Measurements from ENCODE around the gene GASK1B.

- RRBS, result no CpG with 5 or more reads among the region's 6 CpGs
These were observed 31.8 kb downstream of the TMEM131L start for GRCh38 chr4:153497880-153498396.

DNA sequence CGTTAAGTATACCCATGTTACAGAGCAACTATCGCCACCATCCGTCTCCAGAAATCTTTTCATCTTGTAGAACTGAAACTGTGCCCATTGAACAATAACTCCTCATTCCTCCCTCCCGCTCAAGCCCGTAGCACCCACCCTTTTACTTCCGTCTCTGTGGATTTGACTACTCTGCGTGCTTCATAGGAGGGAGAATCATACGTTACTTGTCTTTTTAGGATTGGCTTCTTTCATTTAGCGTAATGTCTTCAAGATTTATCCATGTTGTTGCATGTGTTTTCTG lies 55.4 kb downstream of the TMEM131L start:
- RRBS, result no CpG with 5 or more reads among the region's 9 CpGs

GRCh38 chr4:153570134-153570605 lies 104.0 kb downstream of the TMEM131L start:
- RRBS, result no CpG with 5 or more reads among the region's 9 CpGs

DNA sequence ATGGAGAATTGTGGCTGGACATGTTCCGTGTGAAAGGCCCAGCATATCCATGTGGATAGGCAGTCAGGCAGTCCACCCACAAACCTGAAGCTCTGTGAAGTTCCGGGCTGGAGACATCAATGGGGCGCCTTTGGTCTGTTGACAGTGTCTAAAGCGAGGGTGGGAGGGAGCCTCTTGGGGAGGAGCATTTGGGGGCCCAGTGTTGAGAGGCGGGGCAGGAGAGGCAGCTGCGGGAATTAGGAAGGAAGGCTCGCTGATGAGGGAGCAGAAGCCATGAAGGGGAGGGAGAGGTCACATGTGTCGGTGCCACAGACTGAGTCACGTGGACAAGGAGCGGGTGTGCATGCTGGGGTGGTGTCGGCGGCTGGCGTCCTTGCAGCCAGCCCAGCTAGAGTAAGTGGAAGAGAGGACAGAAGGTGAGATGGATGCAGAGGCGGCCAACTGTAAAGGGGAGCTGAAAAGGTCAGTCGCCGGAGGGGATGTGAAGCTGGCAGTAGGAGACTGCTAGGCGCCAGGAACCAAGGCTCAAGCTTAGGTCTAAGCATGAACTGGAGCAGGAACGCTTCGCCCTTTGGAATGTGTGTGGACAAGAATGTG lies 44.1 kb upstream of the TLR2 start:
- RRBS, result no CpG with 5 or more reads among the region's 19 CpGs

DNA sequence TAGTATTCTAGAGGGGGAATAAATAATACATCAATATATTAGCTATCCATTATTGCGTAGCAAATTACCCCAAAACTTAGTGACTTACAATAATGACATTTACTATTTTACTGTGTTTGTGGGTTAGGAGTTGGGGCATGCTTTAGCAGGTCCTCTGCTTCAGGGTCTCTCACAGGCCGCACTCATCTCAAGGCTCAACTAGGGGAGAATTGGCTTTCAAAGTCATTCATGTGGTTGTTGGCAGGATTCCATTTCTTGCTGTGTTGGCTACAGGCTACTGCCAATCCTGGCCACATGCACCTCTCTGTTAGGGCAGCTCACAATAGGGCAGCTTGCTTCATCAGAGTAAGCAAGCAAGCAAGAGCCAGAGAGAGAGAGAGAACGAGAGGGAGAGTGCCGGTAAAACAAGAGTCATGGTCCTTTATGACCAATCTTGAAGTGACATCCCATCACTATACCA lies 33.1 kb upstream of the TLR2 start:
- RRBS, result no CpG with 5 or more reads among the region's 4 CpGs

DNA sequence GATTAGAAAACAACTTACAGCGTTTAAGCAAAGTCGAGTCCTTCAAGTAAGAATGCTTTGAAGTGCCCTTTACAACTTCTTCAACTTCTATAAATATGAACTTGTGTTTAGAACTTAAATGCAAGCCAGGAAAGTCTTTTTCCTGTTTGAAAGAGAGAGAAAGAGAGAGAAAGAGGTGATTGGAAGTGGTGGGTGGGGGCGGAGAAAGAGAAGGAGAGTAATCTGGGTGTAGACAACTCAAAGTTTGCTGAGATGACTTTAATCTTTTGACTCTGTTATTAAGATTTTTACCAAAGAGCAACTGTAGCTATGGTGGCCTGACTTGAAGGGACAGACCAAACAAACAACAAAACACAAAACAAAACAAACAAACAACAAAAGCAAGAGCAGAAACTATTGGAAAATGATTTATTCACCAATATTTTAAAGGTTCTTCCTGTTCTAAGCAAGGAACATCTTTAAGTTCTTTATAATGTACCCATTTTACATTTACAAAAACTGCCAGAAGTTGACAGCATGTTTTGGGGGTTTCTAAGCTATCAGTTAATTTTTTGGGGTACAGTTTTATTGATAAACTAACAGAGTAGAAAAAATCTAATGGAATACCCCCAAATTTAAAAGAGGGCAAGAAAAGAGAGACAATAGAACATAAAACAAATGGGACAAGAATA lies 1.2 kb downstream of the TLR2 start:
- RRBS, result no CpG with 5 or more reads among the region's 3 CpGs

DNA sequence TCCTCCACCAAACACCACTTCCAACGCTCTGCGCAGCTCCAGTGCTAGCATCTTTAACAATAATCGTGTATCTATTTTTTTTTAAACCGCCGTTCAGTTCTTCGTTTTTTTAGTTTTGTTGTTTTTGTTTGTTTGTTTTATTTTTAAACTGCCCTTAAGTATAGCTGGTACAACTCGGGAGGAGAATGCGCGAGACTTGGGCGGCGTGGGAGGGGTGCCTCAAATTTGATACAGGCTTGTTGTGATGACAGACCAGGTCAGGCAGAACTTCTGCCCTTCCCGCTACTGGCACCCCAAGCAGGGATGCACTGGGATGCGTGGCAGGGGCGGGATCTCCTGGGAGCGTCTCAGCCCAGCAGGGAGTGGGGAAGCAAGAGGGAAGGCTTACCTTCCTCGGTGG lies 937 bp downstream of the SFRP2 start:
- RRBS, result no CpG with 5 or more reads among the region's 16 CpGs

DNA sequence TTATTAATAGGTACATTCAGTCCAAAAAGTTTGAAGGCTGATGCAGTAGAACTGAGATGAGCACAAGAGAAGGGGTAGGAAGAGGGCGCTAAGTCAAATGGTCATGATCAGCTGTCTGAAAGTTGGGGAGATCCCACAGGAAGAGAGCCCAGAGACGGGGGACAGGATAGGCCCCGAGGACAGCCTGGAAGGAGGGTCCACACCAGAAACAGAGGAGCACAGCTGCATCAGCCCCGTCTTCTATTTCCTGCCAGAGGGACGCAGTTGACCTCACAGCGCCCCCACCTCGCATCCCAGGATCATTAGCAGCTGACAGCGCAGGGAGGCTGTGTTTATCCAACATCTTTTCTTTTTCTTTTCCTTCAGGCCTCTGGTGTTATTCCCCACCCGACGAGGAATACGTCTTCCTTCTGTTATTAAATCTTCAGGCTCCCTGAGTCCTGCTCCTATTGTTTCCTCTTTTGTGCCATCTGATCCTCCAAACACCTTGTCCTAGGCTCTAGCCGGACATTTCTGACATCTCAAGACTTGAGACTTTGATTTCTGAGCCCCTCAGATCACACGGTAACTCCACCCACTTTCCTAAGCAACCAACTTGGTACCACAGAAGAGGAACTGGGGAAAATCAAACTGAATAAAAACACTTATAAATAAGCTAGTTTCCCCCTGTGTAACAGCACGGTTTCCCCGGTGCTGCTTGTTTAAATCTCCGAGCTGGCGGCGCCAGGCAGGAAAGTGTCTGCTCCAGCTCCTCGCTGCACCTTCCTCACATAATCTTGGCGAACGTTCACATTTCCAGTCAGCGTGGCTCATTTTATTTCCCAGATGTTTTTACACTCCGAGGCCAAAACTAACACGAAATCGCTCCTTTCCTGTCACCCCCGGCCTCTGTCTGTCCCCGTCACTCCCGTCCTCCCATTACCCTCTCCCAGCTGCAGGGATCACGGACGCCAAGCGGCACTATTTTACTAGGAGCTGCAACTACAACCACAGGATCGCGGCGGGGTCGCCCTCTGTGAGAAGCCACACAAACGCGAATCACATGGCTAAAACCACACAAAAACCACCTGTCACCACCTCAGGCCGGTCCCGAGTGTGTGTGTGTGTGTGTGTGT lies 75.2 kb downstream of the DCHS2 start:
- RRBS, result no CpG with 5 or more reads among the region's 39 CpGs

- RRBS, result no CpG with 5 or more reads among the region's 4 CpGs
These were observed 1.9 kb upstream of the FGB start for GRCh38 chr4:154560958-154561240.

GRCh38 chr4:154585264-154586164 lies 5.0 kb downstream of the FGA start:
- RRBS, result no CpG with 5 or more reads among the region's 14 CpGs

DNA sequence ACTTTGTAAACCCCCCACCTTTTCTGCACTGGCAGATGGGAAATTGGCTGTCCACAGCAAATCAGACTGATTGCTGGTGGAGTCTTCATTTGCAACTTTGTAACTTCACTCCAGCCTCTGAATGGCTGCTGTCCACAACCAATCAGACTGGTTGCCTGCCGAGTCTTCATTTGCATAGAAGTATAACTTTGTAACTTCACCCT lies 46.1 kb upstream of the FGG start:
- RRBS, result no CpG with 5 or more reads among the region's 1 CpG

- RRBS, result no CpG with 5 or more reads among the region's 4 CpGs
These were observed 144.6 kb upstream of the GUCY1A1 start for GRCh38 chr4:155522060-155522530.

DNA sequence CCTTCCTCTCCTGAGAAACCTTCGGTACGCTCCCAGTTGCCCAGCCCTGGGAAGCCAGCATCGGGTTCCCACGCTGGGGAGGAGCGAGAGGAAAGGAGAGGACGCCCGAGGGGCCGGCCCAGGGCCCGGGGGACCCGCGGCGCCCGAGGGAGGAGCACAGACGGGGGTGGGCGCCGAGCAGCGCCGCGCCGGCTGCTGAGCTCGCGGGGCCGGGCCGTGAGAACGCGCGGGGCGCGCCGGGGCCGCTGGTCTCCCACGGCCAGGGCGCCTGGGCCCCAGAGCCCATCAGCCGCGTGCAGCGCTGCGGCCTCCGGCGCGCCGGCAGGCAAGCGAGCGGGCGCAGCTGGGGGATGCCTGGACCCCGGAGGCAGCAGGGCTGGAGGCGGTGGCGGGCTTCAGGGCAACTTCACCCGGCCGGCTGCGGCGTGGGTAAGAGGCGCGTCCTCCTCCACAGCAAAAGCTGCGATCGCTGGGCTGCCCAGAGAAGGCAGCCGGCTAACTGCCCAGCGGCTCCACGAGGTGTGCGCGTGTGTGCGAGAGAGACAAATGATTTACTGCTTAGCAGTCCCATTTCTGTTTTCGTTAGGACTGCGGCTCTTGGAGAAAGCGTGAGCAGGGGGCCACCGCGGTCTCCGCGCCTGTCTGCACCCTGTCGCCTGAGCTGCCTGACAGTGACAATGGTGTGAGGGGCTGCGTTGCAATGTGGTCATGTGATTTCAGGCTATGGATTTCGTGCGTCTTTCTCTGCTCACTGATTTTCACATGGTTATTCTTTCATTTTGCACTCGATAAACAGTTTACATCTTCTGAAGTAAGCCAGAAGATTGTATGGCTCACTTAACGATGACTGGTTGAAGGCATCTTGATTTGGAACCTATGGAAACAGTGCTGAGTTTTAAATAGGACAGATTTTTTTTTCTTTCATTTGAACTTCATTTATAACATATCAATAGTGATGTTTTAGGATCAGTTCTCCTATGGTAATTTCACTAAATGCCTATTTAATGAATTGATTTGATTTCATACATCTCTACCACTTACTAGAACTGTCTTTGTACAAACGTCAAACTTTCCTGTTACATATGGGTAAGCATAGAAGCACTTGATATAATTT lies 1.2 kb downstream of the GUCY1A1 start:
- RRBS, result 3% methylated on average over 36 of the region's 75 CpGs

DNA sequence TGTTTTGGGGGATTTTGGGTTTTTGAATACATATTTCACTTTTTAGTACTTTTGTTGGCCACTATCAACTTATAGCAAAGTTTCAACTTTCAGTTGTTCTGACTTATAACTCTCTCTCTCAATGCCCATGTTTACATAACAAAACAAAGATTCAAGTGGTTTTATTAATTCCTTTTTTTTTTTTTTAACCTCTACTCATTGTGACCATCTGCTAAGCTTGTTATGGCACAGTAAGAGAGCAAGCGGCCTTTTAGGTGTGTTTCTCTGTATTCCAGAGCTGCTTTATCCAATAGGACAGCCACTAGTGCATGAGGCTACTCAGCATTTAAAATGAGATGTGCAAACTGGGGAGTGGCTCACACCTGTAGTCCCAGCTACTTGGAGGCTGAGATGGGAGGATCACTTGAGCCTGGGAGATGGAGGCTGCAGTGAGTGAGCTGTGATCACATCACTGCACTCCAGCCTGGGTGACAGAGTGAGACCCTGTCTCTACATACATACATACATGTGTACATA lies 20.0 kb downstream of the GUCY1B1 start:
- RRBS, result no CpG with 5 or more reads among the region's 1 CpG

DNA sequence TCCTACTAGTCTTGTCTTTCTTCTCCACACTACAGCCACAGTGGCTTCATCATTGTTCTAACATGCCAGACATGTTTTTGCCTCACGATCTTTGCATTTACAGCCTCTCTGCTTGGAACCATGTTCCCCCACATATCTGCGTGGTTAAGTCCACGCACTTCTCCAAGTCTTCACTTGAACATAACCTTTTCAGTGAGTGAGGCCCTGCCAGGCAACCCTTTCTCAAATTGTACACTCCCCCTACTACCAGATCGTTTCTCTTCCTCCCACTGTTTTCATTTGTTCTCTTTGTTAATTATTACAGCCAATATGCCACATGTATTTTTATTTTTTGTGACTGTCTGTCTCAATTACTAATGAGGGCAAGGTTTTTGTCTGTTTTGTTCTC lies 18.3 kb downstream of the CTSO start:
- RRBS, result no CpG with 5 or more reads among the region's 4 CpGs

DNA sequence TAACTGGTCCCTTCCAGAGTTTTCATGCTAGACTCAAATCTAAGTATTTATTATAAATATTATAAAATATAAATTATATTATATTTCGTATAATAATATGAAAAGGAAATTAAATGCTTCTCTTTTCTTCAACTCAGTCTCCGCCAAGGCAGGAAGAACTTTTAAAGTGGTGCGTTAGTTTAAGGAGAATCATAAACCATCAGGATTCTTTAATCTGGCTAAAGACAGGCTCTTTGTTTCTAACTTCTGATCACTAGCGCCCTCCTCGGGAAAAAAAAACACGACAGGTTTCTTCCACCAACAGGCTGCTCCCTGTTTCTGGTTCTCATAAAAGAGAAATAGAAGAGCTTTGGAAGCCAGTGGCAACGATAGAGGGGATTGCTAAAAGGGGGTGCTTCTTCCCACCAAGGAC lies 654 bp downstream of the CTSO start:
- RRBS, result no CpG with 5 or more reads among the region's 7 CpGs

DNA sequence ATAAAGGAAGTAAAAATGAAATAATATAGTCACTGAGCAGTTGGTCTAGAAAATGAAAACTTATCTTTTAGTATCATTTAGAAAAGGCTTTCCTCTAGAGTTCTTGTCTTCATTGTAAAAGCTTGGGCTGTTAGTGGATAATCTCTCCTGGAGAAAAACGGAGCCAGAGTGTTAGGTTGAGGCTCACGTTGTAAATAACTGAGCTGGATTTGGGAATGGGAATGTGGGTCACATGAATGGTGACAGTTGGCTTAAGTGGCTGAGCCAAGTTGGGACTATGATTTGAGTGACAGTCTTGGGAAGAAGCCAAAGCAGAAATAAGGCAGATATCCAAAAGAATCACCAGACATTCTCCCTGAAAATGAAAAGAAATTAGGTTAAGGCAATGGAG lies 33.5 kb upstream of the PDGFC start:
- RRBS, result no CpG with 5 or more reads among the region's 2 CpGs

DNA sequence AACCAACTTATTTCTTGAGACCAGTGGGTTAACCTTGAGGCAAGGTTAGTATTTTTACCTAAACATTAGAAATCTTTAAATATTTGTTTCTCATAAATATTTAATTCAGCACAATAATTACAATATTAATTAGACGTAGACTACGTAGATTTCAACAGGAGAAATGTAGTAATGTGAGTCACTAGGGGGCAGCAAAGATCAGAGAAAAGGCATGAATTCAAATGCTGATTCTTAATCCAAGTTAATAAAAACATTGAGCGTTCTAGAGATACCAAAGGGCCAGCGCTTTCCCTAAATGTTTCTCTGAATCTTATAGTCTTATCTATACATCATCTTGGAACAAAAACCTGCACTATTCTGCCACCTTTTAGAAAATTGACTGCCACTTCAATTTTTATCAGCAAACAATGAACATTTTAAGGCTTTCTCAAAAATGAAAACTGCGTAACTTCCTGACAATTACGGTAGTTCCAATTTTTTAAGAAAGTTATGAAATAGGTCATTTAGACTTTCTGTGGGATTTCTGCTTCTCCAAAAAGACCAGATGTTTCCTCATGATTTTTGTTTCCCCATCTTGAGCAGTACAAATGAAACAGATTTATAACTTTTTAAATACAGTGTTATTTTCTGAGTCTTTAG lies 180.6 kb downstream of the GASK1B start:
- RRBS, result no CpG with 5 or more reads among the region's 6 CpGs

GRCh38 chr4:158172054-158173371 lies at the start of gene GASK1B:
Gene GASK1B (minus strand): TSS chr4:158173025.
- RRBS, result no CpG with 5 or more reads among the region's 14 CpGs

GRCh38 chr4:158174618-158174869 lies 1.7 kb upstream of the GASK1B start:
- RRBS, result no CpG with 5 or more reads among the region's 1 CpG

All from brain (tissue), 1 donor.